Measurements from ENCODE around the gene TLR8.

DNA sequence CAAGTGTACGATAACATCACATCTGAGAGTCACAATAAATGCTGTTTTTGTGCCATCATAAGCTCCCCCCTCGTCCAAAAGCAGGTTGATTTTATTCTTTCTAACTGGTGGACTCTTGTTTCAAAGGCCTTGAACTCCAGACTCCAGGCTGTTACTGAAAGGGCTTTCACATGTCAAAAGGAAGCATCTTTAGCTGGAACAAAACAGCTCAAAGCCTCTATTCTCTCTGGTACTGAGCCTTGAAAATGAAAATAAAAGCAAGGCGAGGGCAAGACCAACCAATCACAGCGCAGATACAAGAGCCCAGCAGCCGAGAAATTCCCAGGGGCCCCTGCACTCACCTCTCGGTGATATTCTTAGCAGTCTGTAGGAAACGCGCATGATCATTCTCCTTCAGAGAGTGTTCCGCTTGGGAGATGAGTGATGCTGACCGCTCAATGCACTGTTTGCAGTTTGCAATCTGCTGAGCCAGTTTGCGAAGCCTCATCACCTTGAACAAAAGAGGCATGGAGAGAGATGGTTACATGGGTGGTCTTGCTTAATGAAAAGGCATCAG is 138.2 kb downstream of the MID1 start:
- PRO-cap = no peak

DNA sequence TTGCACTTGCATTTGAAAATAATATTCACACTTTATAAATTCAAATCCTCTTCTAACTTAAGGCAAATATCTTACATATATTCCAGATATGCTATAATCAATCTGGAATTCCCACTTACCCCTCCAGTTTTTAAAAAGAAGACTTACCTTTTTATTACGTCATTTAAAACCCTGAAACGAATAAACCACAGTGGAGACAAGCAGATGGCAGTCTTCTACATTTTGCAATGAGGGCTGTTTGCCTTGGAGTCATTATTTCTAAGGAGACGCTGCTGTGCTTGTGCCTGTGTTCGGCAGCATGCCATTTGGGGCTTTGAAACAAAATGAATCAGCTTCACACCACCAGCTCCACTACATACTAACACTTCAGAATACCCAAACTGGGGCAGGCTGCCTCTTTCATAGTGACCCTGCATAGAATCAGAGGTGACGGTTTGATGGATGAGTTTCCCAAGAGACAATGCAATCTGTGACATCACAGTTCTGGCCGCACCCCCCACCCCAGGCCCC is 57.0 kb upstream of the MID1 start:
- PRO-cap = no peak

- PRO-cap = no peak
These were observed 24.1 kb downstream of the HCCS start for GRCh38 chrX:11135122-11135838.

DNA sequence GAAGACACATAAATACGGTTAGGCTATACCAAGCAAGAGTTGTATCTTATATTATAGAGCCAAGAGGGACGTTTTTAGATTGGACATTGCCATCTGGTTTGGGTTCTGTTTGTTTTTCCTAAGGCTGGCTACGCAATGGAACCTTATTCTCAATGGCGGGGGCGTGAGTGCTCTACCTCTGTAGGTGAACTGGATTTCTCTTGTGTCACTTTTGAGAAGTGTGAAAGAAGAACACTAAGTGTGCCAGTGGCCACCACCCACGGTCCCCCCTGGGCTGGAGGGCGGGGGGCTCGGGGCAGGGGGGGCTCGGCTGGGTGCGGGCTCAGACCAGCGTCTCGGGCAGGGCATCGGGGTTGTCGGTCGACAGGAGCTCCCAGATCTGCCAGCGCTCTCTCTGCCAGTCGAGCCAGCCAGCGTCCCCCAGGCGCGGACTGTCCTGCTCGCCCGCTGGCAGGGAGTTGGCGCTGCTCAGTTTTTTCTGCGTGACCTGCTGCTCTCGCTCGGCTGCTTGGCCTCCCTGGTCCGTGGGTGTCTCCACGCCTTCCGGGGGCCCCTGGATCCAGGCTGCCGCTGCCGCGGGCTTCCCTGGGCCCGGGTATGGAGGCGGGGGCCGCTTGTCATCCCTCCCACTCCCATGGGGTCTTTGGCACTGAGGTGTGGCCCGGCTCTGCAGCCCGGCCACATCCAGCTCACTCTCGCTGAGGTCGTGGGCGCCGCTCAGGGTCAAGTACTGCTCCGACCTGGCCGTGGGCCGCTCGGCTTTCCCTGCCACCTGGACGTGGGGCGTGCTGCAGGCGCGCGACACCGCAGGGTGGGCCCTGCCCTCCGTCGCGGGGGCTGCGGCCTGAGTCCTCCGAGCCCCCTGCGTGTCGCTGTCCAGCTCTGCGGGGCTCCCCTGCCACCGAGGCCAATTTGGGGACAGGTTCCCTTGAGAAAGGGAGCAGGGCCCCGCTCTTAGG is 27.7 kb downstream of the HCCS start:
- PRO-cap = no peak

DNA sequence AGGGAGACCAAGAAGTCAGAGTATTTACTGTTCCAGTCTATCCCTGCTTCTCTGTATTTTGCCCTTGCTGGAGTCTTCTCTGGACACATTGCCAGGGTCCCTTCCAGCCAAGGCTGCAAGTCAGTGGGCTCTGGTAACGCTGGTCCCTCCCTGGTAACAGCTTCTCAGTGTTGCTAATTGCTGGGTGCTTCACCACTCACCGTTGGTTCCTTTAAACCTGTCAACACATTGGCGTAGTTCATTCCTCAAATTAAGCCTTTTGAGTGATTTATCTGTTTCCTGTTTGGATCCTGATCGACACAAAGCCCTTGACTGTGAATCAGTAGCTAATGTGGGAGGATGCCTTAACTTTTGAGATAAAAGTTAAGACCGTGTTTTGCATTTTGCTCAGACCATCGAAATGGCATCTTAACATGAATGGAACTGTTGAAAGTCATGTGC is 125.8 kb downstream of the AMELX start:
- PRO-cap = no peak

- PRO-cap = no peak
These were observed 131.3 kb downstream of the AMELX start for GRCh38 chrX:11424168-11425284.

DNA sequence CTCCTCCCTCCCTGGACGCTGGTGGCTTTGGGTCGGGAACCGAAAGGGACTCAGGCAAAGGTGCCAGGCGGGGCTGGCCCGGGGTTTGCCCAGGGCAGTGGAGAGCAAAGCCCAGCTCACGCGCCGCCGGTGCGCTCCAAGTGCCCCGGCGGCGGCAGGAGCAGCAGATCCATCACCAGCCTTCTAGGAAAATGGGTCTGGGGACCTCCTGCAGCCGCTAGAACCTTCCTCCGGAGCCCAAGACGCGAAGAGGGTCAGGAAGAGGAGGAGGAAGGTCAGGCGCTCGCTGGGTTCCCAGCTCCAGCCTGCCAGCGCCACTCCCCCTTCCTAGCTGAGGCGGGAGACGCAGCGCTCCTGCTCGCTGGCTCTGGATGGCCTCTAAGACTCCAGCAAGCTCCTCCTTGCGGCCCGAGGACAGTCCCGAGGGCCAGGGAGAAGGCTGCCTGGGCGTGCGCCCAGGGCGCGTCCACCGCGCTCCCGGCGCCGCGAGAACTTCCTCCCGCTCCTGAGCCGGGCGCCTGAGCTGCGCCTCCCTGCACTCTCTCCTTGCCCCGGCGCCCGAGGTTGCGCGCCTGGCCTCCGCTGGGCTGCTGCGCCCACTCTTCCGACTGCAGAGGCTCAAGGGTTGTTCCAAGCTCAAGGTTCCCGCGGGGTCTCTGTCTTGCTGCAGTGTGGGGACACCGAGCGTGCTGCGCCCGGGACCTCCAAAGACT is 705 bp downstream of the ARHGAP6 start:
- PRO-cap = no peak

DNA sequence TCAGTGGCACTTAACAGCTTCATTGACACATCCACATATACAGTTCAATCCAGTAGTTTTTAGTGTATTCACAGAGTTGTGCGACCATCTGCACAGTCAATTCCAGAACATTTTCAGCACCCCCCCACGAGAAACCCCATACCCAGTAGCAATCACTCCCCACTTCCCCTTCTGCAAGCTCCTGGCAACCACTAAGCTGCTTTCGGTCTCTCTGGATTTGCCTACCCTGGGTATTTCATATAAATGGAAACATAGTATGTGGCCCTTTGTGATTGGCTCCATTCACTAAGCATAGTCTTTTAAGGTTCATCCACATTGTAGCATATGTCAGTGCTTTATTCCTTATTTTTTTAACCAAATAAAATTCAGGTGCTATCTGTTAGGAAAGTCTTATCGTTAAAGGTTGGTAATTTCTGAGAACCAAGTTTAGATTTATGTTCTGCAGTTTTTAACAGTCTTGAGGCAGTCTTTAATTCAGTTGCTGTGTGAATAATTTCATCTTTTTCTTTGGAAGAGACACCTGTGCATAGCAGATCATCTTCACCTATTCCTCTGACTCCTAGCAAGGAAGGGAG is 10.1 kb downstream of the MSL3 start:
- PRO-cap = no peak

GRCh38 chrX:12772446-12772949 is 18.7 kb upstream of the PRPS2 start:
- PRO-cap = no peak

DNA sequence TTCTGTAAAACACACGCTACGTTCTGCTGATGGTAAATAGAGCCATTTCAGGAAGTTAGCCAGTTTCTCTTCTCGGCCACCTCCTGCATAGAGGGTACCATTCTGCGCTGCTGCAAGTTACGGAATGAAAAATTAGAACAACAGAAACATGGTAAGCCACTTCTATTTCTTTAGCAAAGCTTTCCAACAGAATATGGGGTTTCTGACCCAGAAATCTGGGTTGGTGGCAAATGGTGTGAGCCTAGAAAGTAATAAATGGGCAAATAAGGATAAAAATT is at the start of gene TLR8:
Gene TLR8, plus strand, starts transcription at position 62 of the 278 bp plus-strand sequence.
- PRO-cap = no peak

DNA sequence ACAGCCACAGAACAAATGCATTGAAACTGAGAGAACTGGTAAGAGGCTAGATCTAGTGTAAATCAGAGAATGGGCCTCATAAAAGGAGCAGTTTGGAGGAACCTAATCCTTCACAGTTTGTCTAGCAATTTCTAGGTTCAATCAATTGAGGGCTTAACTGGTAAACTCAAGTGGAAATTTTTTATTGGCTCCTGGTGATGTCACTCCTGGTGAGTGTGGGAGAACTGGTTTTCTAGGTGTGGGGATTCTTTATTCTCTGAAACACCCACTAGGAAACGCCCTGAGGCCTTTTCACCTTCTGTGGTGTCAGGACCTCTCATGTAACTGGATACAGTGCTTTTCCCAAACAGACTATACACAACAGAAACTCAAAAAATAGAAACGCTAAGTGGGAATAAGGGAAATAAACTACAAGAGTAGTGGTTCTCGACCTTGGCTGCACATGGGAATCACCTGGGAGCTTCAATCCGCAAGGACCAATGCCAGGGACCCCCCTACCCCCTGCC is 27.7 kb upstream of the TMSB4X start:
- PRO-cap = bidirectional peak, plus-strand start at position 278 of the sequence, minus-strand start at position 133 of the sequence

GRCh38 chrX:12950588-12951448 is 24.1 kb upstream of the TMSB4X start:
- PRO-cap = no peak

GRCh38 chrX:12970571-12971295 is 4.2 kb upstream of the TMSB4X start:
- PRO-cap = no peak

DNA sequence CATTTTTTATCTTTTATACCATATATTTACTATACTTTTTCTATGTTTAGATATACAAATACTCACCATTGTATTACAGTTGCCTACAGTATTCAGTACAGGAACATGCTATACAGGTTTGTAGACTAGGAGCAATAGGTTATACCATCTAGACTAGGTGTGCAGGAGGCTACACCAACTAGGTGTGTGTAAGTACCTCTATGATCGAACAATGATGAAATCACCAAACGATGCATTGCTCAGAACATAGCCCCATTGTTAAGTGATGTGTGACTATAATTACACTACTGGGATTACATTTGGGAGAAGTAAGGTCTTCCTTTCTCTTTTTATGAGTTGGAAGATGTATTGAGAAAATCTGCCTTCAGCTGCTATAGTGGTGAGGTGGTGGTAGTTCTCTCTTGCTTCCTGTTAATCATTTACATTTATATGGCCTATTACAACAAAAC is 27.3 kb downstream of the TMSB4X start:
- PRO-cap = no peak

DNA sequence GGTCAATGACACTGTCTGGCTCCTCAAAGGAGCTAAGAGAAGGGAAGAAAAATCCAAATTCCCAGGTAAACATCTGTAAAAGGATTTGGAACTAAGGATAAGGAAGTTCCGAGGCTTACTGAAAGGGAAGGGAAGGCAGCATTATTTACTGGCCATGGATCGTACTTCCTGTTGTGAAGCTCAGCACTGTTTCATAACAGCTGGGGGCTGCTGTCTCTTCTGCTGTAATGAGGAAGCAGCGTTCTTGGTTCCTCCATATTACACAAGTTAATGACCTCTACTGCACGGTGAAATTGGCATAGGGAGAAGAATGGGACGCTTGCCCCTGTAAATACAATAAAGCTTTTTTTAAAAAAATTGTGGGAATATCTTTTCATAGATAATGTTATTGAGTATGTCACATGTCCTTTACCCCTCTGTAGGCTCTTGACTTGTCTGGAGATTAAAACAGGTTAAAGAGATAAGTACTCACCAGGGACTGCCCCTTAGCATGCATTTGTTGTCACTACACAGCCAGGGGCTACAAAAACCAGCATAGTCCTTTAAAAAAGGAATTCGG is 30.6 kb downstream of the FAM9C start:
- PRO-cap = no peak

DNA sequence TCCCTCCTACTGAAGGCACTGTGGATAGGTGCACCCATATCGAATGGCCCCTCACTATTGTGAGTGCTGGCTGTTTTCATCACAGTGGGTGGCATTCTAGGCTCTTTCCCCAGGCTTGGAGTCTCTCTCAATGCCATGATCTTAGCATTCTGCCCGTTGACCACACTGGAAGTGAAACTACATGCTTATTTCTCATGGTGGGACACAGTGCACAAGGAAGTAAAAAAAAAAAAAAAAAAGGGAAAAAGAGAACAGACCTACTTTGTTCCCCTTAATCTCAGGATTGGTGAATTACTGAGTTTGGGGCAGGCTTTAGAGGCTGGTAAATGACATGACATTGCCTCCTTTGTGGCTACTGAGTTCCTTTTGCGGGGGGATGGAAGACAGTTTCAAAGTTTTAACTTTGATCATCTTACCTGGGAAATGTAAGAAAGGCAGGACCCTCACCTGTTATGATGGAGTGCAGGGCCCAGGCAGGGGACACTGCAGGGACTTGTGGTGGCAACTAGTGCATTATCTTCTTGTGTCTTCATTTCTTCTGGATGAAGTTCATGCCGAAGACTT is 28.5 kb downstream of the FAM9C start:
- PRO-cap = no peak

GRCh38 chrX:13101576-13102141 is 57.2 kb upstream of the FAM9C start:
- PRO-cap = no peak

DNA sequence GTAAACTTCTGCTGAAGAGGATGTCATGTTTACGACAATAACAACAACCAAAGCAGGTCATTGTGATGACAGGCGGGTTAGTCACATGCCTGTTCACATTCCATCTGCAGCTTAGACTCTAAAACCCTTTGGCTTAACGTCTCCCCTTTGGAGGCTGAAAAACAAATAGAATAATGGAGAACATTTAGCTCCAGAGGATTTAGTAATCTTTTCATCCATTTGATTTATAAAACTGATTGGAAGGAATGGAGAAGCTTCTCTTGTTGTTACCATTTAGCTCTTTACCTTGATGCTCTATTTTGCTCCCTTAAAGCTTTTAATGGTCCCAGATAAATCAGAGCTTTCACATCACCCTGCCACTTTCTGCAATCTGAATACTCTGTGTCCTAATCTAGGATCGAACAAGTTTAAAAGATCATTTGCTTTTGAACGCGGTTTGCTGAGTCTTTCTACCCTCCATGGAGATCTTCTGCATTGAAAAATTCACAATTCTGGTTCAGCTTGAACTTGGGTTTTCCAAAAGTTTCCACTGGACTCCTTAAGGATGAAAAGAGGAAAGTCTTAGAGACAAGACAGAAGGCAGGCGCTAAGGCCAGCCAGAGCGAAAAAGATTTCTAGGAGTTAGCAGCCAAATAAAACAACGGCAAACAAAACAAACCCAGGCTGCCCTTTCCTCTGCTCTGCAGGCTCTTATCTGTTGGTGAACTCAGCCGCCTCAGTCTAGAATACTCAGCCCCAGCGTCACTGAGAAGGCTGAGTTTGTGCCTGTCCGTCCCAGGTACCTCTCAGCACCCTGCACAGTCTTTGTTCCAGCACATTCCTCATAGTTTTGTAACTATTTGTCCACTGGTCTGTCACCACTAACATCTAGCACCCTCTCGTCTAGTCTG is 75.3 kb upstream of the FAM9C start:
- PRO-cap = no peak

DNA sequence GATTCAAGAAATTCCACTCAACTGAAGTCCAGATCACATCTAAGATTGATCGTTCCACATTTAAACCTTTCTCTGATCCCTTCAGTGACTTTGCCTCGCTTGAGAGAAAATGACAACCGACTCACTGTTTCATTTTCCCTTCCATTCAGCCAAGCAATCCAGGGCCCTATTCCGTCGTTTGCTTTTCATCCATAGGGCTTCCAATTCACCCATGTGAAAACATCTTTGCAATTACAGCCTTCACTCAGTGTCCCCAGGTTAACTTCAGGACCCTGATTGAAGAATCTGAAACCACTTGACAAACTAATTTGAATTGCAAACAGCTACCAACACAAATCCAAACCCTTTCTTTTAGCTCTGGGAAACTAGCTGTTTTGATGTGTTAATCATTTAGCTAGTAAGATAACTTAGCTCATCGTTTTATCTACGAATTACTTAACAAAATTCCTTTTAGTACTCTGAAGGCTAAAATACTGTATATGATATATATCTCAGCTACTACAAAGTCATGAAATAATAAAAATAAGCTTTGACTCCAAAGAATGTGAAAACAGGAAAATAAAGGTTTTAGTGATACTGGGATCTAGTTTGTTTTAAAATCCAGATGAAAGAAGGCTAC is 120.3 kb upstream of the FAM9C start:
- PRO-cap = no peak

GRCh38 chrX:13203377-13203697 is 116.5 kb downstream of the ATXN3L start:
- PRO-cap = no peak

Measured in progenitor cell of endocrine pancreas (in vitro differentiated cells).